ENCODE data around the gene NAV1.

- RRBS, result 2% methylated on average over 14 of the region's 77 CpGs
Measured at GRCh38 chr1:200739287-200740324, 913 bp downstream of the CAMSAP2 start.

DNA sequence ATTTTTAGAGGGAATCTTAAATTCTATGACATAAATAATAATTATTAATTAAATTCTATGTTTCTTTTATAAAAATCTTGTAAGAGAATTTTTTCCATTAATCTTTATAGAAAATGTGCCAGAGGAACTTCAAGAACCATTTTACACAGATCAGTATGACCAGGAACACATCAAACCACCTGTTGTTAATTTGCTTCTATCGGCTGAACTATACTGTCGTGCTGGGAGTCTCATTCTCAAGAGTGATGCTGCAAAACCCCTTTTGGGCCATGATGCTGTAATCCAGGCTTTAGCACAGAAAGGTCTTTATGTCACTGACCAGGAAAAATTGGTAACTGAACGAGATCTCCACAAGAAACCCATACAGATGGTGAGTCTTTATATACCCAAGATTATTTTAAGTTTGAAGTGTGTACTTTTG is 22.0 kb downstream of the CAMSAP2 start:
- RRBS, result no CpG with 5 or more reads among the region's 3 CpGs

- RRBS, result 85% methylated on average over 3 of the region's 7 CpGs
Measured at GRCh38 chr1:200869900-200870470, 2.8 kb upstream of the GPR25 start.

DNA sequence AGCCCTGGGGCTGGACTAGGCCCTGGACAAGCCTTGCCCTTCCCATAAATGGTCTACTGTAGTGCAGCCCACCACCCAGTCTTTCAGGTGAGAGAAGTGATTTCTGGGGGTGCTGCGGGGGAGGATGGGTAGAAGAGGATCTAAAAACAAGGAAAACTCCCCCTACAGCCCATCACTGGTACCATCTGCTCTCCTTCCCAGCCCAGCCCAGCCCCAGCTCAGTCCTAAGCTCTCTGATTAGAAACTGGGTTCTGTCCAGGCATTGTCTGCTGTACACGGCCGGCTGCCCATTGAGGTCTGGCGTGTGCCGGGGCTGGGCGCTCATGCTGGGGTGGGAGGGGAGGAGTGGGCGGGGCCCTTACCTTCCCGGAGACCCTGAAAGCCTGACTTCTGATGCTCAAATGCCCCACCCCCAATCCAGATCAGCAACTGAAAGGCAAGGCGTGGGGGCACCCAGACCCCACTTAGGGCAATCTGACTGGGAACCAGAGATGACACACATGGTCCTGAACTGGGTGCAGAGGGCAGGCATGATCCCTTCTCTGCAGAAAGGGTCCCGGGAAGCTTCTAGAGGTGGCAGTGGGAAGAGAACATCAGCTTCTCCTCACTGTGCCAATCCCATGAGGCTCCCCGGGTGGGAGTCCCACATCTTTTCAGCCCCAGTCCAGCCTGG is 2.4 kb downstream of the KIF21B start:
- RRBS, result 65% methylated on average over 6 of the region's 11 CpGs

GRCh38 chr1:201355893-201356351 is 21.6 kb downstream of the TNNT2 start:
- RRBS, result no CpG with 5 or more reads among the region's 3 CpGs

GRCh38 chr1:201356352-201356704 is 21.2 kb downstream of the TNNT2 start:
- RRBS, result no CpG with 5 or more reads among the region's 9 CpGs

DNA sequence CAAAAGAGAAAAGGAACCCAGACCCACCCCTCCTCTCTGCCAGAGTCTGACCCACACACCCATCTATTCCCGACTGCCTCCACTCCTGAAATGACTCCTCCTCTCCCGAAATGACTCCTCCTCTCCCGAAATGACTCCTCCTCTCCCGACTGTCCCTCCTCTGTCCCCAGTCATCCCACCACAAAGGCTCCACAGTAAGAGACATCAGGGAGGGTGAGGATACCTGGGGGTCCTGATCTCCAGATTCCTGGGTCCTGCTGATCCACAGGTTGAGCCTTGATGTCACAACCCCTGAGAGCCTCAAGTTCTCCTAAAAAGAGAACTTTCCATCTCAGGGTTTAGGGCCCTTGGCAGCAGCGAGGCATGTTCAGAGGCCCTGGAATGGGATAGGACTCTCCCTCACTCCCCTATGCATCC is 5.0 kb upstream of the TNNT2 start:
- RRBS, result no CpG with 5 or more reads among the region's 5 CpGs

GRCh38 chr1:201385194-201385871 is 7.9 kb upstream of the TNNT2 start:
- RRBS, result no CpG with 5 or more reads among the region's 9 CpGs

GRCh38 chr1:201386326-201387230 is 9.1 kb upstream of the TNNT2 start:
- RRBS, result no CpG with 5 or more reads among the region's 19 CpGs

DNA sequence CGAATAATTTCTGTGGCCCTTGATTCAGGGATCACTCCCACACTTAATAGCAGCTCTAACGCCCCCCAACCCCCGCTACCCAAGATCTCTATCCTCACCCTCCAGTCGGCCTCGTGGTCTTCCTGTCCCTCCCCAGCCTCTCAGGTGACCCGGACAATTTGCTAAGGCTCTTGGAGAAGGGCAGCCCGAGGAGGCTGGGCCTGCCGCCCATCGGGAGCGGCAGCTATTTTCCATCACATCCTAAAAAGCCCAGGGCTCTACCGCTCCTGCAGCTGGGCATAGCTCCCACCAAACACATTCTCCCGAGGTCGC is 12.0 kb upstream of the PHLDA3 start:
- RRBS, result no CpG with 5 or more reads among the region's 13 CpGs

GRCh38 chr1:201488997-201490132 is 17.6 kb downstream of the CSRP1 start:
- RRBS, result no CpG with 5 or more reads among the region's 12 CpGs

DNA sequence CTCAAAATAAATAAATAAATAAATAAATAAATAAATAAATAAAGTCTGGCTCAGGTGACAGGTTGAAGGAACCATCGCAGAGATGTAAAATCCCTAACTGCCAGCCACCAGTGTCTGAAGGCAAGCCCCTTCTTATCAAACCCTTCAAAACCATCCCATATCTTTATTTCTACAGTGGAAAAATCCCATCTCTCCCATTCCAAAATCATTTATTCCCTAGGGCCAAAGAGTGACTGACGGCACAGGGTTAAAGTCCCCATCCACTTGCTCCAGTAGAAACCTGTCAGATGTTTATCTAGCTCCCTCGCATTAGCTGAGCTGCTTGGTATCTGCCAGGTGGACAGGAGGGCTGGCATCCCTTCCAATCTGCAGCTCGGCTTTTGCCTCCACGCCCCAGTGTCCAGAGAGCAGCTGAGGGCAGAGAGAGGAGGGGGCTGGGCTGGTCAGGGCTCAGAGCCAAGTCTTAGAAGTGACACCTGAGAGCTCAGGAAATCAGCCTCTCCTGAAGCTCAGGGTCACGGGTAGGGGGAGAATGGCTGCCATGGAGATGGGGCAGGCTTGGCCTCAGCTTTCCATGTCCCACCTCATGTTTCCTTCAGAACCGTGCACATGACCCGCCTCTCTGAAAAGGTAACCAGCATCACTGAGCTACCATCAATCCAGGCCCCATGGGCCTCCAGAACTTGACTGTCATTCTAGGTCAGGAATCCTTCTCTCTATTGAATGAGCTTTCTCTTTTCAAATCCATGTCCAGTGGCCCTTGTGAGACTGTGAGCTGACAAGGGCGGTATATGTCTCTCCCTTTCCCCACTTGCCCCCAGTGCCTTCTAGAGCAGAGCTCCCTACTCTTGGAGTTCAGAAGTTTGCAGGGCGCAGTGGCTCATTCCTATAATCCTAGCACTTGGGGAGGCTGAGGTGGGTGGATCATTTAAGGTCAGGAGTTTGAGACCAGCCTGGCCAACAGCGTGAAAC is 4.6 kb downstream of the CSRP1 start:
- RRBS, result no CpG with 5 or more reads among the region's 11 CpGs

GRCh38 chr1:201505120-201505845 is 1.6 kb downstream of the CSRP1 start:
- RRBS, result no CpG with 5 or more reads among the region's 6 CpGs

GRCh38 chr1:201515241-201515808 is 8.4 kb upstream of the CSRP1 start:
- RRBS, result no CpG with 5 or more reads among the region's 9 CpGs

GRCh38 chr1:201538849-201539564 is at the start of gene NAV1:
NAV1 (plus strand) TSS chr1:201539127.
- RRBS, result 1% methylated on average over 38 of the region's 76 CpGs

DNA sequence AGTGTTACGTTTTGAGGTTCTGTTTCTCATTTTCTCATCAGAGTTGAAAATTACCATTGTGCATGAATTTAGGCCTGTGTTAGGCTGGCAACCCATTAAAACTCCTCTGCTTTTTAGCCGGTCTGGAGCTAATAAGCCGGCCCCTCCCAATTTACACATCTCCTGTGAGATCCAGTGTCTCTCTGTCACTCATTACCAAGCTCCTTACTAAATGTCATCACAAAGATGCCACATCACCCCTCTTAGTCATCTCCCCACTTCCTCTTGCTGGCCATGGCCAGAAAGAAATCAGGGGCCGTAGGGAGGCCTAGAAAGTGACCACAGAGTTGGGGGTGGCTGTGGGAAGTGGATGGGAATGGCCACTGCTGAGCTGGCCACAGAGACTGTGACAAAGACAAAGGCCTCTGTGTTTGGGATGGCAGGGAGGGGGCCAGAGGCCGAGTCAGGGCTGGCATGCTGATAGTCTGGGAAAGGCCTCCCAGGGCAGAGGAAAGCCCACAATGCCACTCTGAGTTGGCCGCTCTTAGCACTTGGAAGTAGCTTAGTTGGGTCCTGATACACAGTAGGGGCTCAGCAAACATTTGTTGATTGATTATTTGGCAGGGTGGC is 12.9 kb downstream of the NAV1 start:
- RRBS, result no CpG with 5 or more reads among the region's 6 CpGs

DNA sequence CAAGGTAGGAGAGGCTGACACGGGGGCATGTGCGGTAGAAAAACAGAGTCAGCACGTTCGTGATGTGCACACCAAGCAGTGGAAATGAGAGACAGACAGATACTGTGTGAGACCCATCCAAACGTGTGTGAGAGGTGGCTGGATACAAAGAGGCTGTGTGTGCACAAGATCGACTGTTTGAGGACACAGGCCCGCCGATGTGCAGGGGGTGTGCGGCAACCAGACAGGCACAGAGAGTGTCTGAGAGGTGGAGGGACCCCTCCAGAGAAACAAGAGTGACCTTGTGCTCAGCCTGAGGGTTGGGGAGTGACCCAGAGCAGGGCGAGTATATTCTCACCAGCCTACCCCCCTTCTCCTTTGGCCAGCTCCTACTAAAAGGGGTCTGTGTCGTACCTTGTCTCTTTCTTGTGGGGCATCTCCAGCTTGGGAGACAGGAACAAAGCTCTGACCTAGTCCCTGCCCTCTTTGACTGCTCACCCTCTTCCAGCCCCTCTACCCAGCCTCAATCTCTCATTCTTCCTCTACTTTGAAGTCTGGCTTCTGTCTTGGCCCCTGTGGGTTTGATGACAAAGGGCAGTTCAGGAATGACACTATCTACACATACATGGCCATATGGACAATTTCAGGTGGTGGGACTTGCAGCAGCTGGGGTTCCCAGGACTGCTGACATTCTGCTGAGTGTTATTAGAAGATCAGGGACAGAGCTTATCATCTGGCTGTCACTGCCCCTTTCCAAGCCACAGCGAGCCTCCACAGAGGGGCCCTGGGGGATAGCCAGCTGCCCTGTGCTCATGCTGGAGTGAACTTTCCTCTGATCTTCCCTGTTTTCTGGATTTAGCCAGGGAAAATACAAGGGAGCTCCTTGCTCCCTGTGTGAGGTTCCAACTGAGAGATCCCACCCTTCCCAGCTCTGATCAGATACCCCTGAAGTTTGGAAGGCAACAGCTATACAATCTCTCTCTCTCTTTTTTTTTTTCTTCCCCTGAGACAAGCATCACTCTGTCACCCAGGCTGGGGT is 97.5 kb upstream of the IPO9 start:
- RRBS, result no CpG with 5 or more reads among the region's 12 CpGs

DNA sequence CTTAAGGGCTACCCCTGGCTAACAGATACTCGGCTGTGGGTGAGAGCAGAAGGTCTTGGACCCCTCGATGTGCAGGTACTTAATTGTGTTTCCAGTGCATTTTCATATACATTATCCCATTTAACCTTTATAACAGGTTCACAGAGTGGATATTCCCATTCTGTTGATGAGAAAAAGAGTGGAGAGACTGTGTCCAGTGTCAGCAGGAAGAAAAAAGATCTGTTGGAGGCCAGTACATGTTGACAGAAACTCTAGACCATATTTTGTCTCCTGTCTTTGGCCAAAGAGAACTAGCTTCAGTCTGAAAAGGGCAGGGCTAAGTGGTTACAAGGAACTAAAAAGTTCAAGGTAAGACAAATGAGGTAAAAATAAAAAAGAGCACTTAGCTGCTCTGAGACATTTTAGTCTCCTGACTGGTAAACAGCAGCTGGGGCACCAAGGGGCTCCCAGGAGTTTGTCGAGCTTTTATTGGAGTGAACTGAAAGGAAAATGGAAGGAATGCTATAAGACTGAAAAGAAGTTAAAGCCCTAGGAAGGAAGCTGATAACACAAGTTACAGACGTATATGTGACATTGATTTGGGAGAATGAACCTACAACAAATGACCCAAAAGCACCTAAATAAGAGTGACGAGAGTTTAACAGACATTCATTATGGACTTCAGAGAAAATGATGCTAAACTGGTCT is 10.0 kb upstream of the SHISA4 start:
- RRBS, result no CpG with 5 or more reads among the region's 5 CpGs

DNA sequence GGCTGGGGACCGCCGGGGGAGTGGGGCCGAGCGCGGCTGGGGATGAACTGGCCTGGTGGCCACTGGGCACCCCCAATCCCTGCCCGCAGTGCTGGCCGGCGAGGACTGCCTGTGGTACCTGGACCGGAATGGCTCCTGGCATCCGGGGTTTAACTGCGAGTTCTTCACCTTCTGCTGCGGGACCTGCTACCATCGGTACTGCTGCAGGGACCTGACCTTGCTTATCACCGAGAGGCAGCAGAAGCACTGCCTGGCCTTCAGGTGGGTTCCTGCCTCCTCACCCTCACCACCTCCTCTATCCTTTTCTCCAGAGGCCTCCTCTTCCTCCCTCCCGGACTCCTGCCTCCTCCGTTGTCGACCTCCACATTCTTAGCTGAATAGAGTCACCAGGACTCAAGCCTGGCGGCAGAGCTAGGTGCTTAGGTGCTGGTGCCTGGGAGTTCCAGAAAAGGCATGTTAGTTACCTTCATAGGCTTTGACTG is 699 bp downstream of the SHISA4 start:
- RRBS, result 7% methylated on average over 7 of the region's 18 CpGs

GRCh38 chr1:201895812-201896516 is 7.3 kb downstream of the SHISA4 start:
- RRBS, result no CpG with 5 or more reads among the region's 12 CpGs